Bronchus fibroblast of lung (primary cell): Measurements from ENCODE around the genes HYCC1 and MALSU1.

- RAMPAGE, long total RNA, result no peak
Measured at GRCh38 chr7:22287921-22288220, 69.1 kb downstream of the RAPGEF5 start.

- RAMPAGE, long total RNA, result no peak
Measured at GRCh38 chr7:22343538-22344036, 13.4 kb downstream of the RAPGEF5 start.

DNA sequence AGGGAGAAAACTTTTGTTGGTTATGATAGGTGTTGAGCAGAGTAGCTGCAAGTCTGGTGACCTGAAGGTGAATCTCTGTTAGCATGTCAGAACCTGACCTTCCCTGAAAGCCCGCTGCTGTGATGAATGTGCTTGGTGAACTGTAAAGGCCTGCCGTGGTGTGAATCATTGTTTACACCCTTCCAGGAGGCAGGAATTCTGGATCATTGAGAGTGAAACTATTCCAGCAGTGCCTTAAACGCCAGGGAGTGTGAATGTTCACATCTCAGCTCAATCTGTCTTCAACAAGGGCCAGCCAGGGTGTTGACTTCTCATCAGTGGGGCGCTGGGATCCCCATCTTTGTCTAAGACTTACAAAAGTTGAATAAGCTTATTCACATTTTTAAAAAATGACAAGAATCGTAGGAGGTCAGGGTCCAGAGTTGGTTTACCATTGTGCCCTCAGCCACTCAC lies 775 bp upstream of the RAPGEF5 start:
- RAMPAGE, long total RNA, result no peak

- RAMPAGE, long total RNA, result no peak
Measured at GRCh38 chr7:22481579-22482376, 18.2 kb downstream of the STEAP1B start.

- RAMPAGE, long total RNA, result no peak
Measured at GRCh38 chr7:22859588-22860858, 37.4 kb upstream of the TOMM7 start.

DNA sequence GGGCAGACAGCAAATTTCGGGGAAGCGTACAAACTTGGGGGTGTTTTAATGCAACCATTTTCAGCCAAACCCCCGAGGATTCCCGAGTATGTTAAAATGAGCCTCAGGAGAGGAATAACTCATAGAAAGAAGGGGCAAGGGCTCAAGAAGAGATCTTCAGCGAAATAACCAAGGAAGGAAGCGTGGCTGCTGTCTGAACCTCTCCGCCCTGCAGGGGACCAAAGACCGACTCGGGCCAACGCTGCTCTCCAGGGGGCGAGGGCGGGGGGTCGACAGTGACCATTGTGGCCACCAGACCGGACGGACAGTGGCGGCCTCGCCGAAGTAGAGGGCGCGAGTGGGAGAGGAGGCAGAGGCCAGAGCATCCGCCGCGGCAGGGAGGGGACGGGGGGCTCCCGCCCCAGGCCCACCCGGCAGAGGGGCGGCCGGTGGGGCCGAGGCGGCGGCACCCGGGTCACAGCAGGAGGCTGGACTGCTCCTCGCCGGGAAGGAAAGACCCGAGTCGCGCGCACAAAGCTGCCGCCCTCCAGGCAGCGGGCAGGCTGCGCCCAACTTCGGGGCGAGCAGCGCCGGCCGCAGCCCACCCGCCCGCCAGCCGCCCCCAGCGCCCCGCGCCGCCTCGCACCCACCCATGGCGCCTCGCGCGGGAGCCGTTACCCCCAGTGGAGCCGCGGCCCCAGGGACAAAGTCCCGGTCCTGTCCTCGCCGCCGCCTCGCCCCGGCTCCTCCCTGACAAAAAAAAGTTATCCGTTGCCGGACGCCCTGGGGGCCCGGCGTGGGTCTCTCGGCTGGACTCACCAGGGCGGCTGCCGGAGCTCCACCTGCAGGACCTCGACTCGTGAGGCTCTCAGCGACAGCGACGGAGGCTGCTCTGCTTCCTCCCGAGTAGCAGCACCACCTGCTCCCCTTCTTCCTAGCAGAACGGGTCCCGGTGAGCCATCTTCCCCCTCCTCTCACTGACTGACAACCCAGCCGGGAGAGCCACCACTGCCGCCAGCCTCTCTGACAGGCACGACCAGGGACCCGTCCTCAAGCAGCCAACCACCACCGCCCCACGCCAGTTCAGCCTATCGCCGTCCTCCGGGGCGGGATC lies at the start of gene HYCC1:
Gene HYCC1, minus strand, starts transcription at position 1,004 of the 1,093 bp plus-strand sequence.
- RAMPAGE, long total RNA, result start-site peak on the minus strand centred at position 961 of the sequence, 20 bp wide, 170 and 91 reads in 2 replicates

DNA sequence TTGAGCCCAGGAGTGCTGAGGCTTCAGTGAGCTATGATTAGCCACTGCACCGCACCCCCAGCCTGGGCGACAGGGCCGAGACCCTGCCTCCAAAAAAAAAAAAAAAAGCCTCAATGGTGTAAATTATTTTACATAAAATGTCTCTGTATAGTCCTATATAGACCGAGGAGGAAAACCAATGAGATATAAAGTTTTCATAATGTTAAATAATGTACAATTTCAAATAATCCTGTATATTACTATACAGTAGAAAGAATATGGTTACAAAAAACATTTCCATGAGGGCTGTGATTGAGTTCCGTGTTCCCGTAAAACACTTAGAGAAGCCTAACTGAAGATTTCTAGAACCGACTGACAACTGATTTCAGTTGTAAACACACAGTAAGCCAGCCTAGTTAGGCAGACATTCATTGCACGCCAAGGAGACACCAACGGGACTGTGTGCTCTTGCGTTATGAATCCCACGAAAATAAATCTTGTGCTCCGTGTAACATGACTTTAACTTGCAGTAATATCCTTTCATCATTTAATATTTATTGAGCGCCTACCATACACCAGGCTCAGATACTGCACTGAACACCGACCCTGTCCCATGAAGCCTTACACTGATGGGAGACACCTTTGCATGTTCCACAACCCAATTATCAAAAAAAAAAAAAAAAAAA lies 580 bp upstream of the KLHL7 start:
- RAMPAGE, long total RNA, result no peak

GRCh38 chr7:23106000-23106925 lies 678 bp downstream of the KLHL7 start:
- RAMPAGE, long total RNA, result no peak

DNA sequence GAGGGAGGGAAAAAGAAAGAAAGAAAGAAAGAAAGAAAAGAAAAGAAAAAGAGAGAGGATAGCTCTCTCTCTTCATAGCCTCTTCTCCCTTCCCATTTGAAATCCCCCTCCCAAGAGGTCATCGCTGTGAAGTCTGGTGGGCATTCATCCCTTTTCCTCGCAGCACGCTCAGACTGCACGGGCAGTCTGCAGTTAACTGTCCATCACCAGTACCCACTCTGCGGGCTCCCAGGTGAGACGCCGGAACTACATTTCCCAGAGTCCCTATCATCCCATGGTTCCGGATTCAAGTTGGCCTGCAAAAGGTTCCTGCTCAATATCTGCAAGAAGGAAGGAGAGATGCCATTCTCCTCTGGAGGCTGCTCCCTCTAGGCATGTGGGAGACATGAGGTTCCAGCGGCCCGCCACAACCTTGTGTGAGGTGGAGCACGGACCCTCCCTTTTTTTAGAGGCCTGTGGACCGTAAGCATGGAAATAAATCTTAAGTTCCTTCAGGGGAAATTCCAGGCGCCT lies 29.6 kb downstream of the NUP42 start:
- RAMPAGE, long total RNA, result no peak

GRCh38 chr7:23260359-23260873 lies 13.8 kb downstream of the GPNMB start:
- RAMPAGE, long total RNA, result no peak

DNA sequence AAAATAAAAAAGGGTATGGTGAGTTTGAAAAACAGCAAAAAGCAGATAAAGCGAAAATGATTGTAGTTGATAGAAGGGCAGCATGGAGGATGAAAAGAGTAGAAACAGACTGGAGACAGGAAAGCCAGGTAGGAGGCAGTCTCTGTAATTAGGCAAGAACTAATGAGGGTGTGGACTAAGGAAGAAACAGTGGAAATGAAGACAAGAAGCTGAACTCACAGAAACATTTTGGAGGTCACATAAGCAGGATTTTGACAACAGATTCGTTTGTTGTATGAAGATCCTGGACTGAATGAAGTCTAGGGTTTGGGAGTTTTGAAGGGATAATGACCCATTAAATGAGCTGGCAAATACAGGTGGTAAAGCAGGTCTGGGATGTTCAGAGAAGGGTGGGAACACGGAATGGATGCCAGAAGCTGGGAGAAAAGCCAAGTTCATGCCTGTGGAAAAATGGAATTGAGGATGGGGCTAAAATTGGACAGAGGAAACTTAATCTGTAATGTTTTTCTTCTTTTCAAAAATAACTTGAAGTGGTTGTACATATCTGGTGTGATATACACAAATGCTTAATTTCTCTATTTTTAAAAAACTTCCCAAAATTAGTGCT lies 1.2 kb upstream of the MALSU1 start:
- RAMPAGE, long total RNA, result no peak

- RAMPAGE, long total RNA, result start-site peak on the plus strand at chr7:23299317-23299378, 1,439 and 1,211 reads in 2 replicates
Measured at GRCh38 chr7:23299025-23300360, at the start of gene MALSU1. Gene MALSU1 (plus strand): TSS chr7:23299339.

DNA sequence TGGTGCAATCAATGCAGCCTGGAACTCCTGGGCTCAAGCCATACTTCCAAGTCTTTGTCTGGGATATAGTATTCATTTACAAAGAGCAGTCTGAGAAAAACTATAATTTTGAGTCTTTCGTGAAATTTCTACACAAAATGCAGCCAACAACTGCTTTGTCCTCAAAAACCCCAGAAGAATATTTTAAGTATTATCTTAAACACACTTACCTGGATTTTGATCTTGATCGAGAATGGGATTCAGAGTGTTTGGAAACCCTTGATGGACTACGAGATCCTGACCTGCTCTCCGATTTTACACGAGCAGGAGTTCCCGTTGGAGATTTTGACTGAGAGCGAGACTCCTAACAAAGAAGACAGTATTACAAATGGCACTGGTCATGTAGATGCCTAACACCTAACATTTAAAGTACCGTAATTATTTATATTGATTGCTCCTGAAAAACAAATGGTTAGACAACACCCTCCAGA lies 10.2 kb downstream of the TRA2A start:
- RAMPAGE, long total RNA, result no peak

- RAMPAGE, long total RNA, result no peak
Measured at GRCh38 chr7:23539560-23540071, 7.8 kb upstream of the TRA2A start.

DNA sequence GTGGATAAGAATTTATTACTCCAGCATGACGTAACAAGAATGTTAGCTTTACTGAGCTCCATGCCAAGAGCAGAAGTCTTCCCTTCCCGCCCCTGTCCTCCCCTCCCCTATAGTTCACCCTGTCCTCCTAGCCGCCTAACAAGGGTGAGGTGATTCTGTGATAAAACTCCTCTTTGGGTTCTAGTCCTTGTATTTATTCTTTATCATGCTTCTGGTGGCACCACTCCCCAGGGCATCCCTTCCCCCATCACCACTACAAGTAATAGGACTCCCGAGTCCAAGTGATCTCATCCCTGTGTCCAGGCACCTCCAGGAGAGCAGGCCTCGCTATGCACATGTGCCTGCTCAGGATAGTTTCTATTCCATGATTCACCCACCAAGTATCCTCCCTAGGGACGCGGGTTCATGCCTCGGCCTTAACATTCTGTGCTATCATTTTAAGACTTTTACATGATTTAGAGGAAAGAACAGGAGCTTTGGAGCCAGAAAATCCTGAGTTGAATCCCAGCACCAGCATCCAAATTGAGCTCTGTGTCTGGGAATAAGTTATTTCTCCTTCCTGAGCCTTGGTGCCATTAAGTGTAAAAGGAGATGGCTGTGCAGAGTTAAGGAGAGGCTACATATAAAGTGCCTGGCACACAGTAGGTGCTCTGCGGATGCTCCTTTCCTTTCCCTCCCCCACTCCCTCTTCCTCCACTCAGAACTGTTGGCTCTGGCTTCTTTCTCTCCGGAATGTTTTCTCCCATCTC lies 15.3 kb downstream of the GSDME start:
- RAMPAGE, long total RNA, result no peak

DNA sequence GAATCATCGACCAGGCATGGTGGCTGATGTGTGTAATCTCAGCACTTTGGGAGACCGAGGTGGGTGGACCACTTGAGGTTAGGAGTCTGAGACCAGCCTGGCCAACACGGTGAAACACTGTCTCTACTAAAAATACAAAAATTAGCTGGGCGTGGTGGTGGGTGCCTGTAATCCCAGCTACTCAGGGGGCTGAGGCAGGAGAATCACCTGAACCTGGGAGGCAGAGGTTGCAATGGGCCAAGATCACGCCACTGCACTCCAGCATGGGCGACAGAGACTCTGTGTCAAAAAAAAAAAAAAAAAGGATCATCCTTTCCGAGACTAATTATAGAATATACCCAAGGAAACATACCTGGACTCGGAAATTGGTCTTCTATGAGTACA lies 8.1 kb downstream of the GSDME start:
- RAMPAGE, long total RNA, result no peak

- RAMPAGE, long total RNA, result no peak
Measured at GRCh38 chr7:24755916-24756577, 1.2 kb downstream of the GSDME start.

GRCh38 chr7:24978708-24979781 lies 933 bp downstream of the OSBPL3 start:
- RAMPAGE, long total RNA, result no peak

- RAMPAGE, long total RNA, result no peak
Measured at GRCh38 chr7:24981132-24981550, 1.2 kb upstream of the OSBPL3 start.

GRCh38 chr7:25121780-25122427 lies 3.2 kb downstream of the CYCS start:
- RAMPAGE, long total RNA, result no peak